SJSA1 (cell line): ENCODE measurements around a stretch of chr5.

GRCh38 chr5:116052251-116052459 lies 19.9 kb downstream of the ARL14EPL start:
- RAMPAGE, long total RNA = no peak

DNA sequence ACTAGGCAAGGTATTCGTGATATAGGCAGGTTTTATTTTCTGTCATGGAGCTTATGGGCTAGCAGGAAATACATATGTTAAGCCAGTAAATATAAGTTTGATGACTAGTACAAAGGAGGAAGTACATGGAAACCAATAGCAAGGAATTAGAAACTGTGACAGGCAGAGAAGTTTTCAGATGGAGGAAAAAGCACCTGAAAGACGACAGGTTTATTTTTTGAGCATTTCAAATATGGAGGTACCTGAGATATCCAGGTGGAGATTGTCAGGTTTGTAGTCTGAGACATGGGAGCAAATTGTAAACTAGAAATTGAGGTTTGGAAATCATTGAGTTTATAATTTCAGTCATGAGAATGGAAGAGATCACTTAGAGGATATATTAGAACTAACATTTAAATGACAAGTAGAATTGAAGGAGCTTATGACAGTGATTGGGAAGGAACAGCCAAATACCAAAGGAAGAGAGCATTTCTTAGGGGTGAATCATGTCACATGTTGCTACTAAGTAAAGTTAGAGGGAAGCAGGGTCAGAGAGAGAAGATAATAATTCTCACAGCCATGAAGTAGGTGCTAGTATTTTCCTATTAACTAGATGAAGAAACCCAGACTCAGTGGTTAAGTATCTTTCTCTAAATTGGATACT lies 59.1 kb downstream of the COMMD10 start:
- RAMPAGE, long total RNA = no peak

DNA sequence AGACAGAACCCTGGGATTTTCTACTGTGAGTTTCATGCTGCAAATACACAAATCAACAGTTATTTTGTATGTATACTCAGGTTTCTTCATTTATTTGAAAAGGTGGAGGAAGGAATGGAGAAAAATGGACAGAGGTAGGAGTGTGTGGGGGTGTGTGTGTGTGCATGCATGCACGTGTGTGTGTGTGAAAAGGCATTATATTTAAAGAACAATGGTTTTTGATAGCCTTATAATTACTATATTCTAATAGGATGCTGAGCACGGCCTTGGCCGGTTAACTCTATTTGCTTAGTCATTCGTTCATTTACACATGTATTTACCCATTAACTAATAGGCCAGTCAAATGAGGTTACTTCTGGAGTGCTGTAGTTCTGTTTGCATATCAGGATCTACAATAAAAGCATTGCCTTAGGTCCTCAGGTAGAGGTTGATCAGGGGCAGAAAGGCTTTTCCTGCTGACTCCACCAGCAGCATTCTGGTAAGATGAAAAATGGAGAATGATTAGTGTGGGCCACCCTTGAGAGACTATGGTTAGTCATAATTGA lies 218.9 kb downstream of the COMMD10 start:
- RAMPAGE, long total RNA = no peak

- RAMPAGE, long total RNA = no peak
Observed at GRCh38 chr5:116494262-116494687, 80.3 kb downstream of the SEMA6A start.

- RAMPAGE, long total RNA = no peak
Observed at GRCh38 chr5:116676668-116677176, 102.1 kb upstream of the SEMA6A start.

DNA sequence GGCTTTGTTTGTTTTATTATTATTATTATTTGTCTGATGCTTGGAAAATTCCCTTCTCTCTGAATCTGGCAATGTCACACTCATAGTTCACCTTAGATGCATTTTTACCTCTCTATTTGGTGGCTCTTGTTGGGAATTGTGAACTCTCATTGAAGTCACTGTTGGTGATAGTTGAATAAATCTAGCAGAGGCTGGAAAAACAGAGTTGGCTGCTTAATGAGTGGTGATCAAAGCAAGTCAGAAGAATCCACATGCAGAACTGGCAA lies 364.5 kb upstream of the SEMA6A start:
- RAMPAGE, long total RNA = no peak

GRCh38 chr5:117105318-117105517 lies 530.6 kb upstream of the SEMA6A start:
- RAMPAGE, long total RNA = no peak

GRCh38 chr5:117343682-117343977 lies 769.0 kb upstream of the SEMA6A start:
- RAMPAGE, long total RNA = no peak

GRCh38 chr5:117454747-117455350 lies 880.2 kb upstream of the SEMA6A start:
- RAMPAGE, long total RNA = no peak

- RAMPAGE, long total RNA = no peak
Observed at GRCh38 chr5:117455351-117456338, 881.0 kb upstream of the SEMA6A start.

DNA sequence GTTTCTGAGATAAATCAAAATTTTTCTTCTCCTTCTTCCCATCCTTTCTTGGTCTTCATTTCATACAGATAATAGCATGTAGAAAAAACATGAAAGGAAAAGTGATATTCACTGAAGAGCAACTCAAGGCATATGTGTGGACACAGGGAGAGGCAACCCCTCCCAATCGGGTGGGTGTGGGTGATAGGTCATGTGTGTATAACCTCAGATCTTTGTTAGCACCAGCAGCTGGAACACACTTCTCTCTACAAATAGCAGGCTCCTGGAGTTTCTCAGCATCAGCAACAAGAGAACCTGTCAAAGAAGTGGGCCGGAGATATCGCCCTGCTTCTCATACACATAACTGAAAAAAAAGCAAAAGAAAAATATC lies 426.4 kb downstream of the DTWD2 start:
- RAMPAGE, long total RNA = no peak

DNA sequence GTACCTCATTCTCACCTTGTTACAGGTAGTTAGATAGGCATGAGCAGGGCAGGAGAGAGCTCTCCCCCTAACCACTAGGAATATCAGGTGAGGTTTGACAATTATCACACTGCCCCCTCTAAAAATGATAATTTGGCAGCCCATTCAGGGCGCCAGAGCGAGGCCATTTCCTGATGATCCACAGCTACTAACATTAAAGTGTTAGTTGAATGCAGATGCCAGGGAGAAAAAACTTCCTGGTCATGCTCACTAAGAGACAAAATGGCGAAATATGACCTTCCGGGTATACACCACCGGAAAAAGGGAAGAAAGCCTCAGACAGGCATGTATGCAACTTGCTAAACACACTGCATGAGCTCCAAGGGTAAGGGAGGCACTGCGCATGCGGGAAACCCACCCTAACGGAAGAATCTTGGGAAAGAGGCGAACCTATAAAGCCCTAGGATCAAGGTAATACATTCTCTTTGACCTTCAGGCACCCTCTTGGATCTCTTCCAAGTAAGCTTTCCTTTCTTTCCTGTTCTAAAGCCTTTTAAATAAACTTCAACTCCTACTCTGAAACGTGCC lies 65.1 kb downstream of the DTWD2 start:
- RAMPAGE, long total RNA = no peak

- RAMPAGE, long total RNA = no peak
Observed at GRCh38 chr5:119031697-119032256, 39.1 kb upstream of the DMXL1 start.

DNA sequence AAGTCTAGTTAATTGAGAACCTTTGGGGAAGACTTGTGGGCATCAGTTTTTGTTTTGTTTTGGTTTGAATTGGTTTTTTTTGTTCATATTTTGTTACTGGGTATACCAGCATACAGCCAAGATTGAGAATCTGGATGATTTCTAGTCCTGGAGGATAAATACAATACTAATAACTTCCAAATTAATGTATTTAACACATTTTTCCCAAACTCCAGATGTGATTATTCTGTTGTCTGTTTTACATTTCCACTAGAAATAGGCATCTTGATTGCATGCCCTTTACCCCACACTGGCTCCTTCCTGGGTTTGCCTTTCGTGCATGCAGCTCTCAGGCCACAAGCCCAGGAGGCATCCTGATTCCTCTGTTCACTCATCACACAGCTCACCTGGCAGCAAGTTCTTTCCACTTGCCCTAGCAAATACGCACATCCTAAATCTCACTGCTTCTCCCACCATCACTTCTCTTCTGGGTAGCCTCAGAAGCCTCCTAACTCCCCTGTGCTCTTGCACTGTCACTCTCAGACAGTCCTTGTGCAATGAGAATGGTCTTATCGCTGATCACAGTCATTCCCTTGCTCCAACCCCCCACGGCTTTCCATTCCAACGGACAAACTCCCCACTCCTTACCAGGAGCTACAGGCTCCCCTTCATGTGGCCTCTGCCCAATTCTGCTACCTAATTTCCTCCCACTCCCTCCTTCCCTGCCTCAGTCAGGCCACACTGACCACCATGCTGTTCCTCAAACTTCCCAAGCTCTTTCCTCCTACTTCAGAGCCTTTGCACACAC lies 34.4 kb upstream of the TNFAIP8 start:
- RAMPAGE, long total RNA = no peak

DNA sequence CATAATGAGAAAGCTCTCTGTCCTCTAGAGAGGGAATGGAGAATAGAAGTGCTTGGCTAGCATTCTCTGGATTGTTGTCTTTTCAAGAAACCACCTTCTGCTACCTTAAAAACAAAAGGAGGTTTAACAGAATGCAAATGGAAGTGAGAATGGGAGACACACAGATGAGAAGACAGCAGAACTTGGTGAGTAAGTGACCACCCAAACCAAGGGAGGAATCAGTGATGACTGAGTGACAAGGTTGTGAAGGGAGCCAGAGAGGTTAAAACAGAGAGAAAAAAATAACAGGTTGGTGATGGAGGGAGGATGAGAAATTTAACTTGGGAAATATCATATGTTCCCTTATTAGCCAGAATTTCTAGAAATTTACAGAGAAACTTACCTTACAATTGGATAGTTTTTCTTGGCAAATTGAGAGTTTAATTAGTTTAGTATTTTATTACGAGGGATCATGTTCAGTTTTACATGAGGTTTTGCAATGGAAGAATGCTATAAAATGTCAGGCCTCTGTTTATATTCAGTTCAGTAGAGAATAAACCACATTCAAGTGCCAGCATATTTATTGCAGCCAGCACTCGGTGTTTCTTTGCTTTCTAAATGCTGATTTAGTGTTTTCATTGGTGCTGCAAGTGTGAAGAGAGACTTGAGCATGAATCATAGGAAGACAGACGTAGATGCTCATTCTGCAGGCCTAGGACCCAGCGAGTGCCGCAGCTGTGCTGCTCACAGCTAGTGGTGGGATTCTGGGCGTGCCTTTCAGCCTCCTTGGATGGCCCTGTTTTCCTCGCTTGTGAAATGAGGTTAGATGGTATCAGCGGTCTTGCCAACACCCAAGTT lies 27.2 kb upstream of the TNFAIP8 start:
- RAMPAGE, long total RNA = no peak

DNA sequence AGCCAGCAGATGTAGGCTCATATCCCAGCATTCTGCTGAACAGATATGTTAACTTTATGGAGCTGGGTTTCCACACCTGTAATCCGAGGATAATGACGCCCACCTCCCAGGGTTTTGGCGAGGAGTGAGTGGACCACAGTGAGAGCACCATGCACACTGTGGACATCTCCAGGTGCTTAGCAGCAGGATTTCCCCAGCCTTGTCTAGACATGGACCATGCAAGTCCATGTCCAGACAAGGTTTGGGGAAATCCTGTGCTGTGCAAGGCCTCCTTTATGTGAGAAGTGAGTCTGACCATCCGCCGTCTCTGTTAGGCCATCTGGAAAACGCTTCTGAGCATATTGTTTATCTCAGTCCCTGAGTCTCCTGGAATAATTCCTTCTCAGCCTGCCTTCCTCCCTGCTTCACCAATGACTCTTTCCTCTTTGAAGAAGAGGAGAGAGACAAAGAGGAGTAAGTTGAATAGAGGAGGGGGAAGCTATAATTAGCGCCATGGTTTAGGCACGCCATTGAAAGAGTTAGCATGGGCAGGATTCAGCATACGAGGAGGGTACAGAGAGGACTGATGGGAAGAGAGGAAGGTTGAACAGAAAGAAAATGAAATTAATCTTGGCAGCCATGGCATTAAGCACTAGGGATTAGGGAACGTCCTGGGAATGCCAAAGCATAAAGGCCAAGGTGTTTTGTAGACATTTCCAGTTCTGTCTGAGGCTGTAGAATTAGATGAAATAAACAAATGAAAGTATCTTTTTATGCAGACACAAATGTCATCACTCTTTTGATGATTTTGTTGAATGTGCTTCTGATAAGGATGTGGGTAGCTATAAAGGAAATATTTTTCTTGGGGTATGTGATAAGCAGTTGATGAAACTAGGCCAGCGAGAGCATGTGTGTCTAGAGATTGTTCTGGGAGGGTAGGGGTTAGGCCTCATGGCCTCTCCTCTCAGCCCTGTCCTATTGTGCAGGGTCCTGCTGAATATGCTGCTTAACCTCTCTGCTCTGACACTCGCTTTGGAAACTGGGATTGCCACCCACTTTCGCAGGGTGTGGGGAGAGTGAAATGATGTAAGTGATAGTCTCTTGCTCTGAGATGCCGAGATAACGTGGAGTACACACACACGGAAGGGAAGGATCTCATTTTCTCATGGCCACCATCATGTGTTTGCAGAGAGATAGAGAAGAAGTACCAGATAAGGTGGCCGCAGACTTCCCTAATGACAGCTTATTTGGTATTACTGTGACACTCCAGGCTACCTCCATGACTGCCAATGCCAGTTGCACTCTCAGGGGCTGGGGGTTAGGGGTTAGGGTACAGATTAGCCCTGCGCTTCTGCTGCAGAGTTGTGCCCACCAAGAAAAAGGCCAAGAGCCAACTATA lies 25.7 kb upstream of the TNFAIP8 start:
- RAMPAGE, long total RNA = no peak

DNA sequence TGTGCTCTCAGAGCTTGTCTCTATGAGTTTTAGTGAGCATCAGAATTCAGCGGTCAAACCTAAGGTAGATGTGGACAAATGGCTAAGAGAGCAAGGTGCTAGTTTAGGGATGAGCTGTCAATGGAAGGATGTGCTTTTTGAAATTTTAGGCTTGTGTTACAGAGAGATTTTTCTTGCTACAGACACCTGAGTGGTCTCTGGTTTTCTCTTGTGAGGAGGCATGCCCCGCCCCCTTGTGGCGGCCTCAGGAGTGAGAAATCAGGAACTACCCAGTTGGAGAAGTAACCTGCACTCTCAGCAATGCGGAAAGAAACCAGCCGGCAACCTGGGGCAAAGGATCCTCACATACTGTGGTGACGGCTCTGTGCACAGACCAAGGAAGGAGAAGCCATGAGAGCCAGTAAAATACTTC lies 16.9 kb upstream of the HSD17B4 start:
- RAMPAGE, long total RNA = no peak

DNA sequence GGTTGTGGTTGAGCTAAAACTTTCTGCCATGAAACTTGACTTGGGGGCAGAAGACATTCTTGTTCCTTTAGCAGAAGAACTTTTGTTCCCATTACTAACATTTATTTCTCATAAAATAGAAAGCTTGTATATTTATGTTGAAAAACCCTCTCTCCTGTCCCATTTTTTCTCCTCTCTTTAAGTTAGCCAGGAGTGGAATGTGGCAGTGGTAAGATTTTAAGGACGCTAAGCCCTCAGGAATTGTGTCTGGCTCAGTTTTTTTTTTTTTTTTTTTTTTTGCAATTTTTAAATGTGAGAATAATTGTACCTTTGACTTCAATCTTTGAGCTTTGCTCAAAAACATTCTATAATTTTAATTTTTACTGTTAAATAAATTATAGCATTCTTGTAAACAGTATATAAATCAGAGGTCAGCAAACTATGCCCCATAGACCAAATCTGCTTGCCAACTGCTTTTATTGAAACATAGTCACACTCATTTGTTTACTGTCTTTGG lies 452.3 kb downstream of the PRR16 start:
- RAMPAGE, long total RNA = no peak

DNA sequence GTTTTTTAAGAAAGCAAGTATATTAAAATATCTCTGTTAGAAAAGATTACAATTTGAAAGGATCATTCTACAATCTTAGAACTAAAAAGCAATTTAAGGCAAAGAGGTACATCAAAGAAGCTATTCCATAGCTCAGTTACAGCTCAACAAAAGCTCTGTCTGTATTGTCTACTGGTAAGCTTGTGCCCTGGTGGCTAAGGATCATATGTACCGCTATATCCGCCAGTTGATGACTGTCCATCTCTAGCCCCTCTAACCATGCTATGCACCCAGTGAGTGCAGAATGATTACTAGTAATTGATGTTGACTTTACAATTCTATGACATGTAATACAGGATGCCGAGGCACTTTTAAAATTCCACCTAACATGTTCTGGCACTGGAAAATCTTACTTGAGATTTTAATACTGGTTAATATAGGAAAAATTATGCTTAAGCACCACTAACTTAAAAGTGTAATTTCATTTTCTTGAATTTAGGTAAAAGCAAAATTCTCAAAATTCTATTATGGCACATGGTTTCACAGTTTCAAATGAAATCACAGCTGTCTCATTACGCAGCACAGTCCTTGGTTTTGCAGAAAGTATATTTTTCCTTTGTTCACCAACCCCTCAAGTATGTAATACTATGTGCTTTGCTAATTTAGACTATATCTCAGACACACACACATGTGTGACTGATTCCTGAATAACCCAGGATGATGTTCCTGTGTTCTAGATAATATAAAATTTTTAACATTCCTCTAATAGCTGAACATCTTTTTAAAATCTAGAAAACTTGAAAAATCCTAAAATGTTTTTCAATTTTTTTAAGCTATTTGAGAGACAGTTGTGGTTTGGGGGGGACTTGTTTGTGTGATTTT lies 12.9 kb downstream of the LOX start:
- RAMPAGE, long total RNA = no peak

DNA sequence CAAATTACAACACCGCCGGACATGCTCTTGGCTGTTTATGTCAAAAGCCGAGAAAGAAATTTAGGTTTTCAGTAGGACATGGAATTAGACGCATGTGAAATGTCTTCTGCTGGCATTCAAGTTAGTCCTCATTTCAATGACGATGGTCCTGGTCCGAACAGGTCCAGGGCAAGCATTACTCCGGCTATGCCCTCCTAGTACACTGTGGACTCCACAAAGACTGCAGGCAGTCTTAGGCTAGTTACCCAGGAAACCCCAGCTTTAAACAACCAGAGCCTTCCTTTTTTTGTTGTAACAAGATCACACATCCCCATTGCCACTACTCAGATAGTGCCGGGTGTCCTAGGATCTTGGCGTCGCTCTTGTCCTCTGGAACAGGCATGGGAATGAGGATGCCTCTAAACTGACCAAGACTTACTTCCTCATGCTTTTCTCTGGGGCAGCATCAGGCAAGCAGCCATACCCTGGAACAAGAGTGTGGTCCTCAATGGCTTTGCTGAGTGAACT lies 1.5 kb upstream of the SNCAIP start:
- RAMPAGE, long total RNA = no peak